Bronchus fibroblast of lung (primary cell): ENCODE measurements around a stretch of chr2.

DNA sequence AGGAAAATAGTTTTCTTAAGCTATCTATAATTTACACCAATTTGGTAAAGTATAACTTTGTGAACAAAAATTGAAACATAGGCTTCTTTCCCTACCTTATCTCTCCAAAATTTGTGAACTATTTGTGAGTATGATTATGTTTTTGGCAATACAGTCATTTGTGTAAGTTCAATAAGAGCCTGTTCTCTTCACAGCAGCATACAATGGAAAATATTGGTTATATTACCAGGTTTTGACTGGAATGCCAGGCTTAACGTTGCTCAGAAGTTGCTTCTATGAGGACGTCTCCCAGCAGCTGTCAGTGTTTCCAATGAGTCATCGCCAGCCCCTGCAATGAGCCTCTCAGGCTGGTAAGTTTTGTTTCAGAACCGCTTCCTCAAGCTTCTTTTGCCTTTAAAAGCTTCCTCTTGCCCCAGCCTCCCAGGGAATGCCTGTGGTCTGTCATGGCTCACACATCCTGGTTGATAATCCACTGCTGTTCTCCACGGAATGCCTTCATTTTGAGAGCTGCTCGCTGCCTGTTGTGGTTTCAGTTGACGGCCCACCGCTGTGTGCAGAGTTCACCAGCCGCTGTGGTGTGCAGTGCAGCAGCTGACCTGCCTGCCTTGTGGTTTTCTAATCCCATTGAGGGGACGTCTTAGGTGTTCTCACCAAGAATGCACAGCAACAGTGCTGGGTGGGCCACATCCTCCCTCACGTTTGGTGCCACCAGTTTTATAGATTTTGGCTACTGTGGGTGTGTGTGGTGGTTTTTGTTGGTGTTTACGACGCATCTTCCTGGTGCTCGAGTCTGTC lies 65.6 kb upstream of the FAM240C start:
- RAMPAGE, long total RNA = no peak

DNA sequence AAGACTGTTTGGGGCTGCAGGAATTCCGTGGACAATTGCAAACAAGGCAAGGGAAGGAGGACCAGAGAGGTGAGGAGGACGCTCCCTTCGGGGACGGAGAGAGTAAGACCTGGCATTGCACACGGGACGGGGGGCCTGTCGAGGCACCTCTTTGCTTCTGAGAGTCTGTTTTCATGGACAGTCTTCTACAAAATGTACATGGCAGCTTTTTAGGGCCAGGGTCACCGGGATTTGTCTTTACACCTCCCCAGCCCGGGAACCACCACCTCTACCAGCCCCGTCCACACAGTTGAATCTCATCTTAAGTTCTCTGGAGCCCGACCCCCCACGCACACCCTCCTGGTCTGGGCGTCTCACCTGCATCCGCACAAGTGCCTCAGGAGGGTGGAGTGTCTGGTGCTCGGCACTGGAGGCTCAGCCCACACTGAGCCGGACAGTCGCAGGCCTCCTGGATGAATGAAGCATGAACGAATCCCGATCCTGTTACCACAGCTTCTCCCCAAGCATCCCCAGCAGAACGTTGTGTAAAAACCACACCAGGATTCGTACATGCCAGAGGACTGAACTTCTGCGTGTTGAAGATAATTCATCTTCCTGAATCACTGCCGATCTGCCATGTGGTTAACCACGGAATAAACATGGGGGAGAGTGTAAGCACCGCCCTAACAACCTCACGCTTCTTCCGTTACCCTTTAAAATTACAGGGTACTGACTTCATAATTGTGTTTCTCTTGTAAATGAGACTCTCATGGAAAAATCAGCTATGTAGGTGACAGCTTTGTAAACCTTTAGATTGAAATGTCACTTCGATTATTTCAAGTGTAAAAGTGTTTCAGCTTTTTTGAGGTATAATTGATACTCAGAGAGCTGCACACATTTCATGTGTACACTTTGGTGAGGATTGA lies 131.3 kb upstream of the FAM240C start:
- RAMPAGE, long total RNA = no peak

DNA sequence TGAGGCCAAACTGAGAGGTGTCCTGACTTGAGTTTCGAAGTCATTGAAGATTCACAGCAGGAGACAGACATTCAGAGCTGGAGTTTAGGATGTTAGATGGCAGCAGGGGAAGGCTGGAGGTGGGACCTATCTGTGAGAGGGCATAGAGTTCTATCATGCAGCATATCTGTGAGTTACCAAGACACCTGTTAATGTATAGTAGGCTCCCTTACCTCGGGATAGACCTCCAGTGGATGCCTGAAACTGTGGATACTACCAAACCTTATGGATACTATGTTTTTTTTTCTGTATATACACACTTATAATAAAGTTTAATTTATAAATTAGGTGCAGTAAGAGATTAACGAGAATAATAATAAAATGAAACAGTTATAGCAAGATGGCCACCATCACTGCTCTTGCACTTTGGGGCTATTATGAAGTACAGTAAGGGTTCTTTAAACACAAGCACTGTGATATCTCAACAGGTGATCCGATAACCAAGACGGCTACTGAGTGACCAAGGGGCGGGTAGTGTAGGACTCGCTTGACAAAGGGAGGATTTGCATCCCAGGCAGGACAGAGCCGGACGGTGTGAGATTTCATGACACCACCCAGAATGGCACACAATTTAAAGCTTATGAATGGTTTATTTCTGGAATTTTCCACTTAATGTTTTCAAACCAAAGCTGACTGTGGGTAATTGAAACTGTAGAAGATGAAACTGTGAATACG lies 214.9 kb upstream of the FAM240C start:
- RAMPAGE, long total RNA = no peak